GM12892 (cell line): ENCODE measurements around the gene CRYGN.

- RRBS = 85% methylated on average over 7 of the region's 18 CpGs
Measured at GRCh38 chr7:151056667-151057101, 1.0 kb downstream of the CDK5 start.

DNA sequence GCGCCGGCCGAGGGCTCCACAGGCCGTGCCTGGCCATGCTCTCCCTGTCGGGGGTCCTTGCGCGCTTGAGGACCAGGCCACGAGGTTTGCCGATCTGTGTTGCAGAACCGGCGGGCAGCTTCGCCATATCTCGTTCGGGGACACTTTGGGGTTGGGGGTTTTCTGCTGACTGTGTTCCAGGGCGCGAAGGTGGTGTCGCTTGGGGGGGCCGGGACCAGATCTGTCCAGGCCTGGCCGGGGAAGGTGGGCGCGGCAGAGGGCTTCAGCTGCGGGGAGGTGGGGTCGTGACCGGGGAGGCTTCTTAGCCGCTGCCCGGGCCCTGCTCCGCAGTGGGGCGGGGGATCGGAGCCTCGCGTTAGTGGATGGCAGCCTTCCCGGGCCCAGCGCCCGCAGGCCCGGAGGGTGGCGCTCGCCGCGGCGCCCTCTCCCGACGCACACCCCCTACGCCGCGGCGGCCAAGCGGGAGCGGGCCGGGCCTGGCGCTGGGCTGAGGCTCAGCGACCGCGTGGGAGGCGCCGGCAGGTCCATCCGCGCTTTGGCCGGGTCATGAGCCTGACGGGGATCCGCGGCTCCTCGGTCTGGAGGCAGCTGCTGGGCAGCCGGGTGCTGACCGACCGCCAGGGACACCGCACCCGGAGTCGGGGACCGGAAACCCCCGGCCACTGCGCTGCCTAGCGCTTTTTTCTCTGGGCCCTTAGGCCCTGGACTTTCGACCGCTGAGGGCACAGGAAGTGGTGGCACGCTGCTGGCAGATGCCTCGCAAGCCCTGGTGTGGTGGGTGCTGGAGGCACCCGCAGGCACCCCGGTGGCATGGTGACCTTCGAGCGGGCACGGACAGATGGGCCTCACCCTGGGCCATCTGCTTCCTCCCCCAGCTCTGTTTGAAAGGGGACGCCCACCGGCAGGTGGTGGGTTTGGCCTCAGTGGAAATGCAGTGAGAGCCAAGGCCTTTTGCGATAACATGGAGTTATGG lies 1.1 kb downstream of the AGAP3 start:
- RRBS = 1% methylated on average over 39 of the region's 84 CpGs

DNA sequence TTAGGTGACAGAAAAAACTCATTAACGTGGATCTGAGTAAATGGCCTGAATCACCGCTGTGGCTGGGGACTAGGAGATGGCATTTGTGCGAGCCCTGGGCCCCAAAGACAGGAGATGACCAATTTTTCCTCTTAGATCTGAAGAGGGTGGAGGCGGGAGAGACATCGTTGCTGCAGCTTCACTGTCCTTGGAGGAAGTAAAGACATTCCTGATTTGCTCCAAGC lies 2.0 kb downstream of the AGAP3 start:
- RRBS = no CpG with 5 or more reads among the region's 5 CpGs

DNA sequence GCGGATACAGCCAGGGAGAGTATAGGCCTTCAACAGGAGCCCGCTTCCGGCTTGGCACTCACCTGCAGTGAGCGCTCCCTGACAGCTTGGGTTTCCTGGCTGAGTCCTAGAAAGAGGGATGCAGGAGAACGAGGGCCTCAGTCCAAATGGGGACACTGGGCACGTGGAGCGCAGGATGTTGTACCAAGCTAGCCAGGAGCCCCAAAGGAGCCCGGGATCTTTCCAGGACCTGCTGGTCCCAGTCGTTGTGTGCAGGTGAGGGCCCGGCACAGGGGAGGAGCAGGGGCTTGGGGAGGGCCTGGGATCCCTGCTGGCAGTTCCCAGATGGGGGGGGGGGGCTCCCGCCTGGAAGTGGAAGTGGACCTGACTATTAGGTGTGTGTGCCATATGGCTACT lies 3.6 kb downstream of the AGAP3 start:
- RRBS = 98% methylated on average over 3 of the region's 11 CpGs

GRCh38 chr7:151206615-151207354 lies 1.5 kb upstream of the IQCA1L start:
- RRBS = no CpG with 5 or more reads among the region's 12 CpGs

- RRBS = 2% methylated on average over 4 of the region's 71 CpGs
Measured at GRCh38 chr7:151232643-151233873, 775 bp downstream of the CHPF2 start.

DNA sequence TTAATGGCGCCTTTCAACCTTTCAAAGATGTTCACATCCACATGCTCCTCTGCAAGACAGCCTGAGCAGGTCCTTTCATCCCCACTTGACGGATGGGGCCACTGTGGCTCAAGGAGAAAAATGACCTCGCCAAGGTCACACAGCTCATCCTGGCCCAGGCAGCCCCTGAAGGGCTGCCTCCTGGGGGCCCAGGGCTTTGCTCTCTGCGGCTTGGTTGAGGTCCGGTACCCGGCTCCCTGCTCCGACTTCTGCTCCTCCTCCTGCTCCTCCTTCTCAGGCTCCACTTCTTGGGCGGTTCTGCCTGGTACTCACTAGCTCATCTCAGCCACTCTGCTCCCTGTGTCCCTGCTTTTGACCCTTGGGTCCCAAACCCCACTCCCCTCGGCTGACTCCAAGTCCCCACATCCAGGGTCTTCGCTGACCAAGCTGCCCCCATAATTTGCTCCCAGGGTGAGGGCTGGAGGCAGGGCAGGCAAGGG lies 2.5 kb downstream of the SMARCD3 start:
- RRBS = no CpG with 5 or more reads among the region's 10 CpGs

- RRBS = 7% methylated on average over 13 of the region's 76 CpGs
Measured at GRCh38 chr7:151251622-151252263, 3.2 kb upstream of the SMARCD3 start.

- RRBS = no CpG with 5 or more reads among the region's 7 CpGs
Measured at GRCh38 chr7:151275986-151276549, 27.6 kb upstream of the SMARCD3 start.

- RRBS = no CpG with 5 or more reads among the region's 6 CpGs
Measured at GRCh38 chr7:151304912-151305278, 36.7 kb upstream of the NUB1 start.

GRCh38 chr7:151377543-151378061 lies 32.2 kb downstream of the WDR86 start:
- RRBS = no CpG with 5 or more reads among the region's 11 CpGs

DNA sequence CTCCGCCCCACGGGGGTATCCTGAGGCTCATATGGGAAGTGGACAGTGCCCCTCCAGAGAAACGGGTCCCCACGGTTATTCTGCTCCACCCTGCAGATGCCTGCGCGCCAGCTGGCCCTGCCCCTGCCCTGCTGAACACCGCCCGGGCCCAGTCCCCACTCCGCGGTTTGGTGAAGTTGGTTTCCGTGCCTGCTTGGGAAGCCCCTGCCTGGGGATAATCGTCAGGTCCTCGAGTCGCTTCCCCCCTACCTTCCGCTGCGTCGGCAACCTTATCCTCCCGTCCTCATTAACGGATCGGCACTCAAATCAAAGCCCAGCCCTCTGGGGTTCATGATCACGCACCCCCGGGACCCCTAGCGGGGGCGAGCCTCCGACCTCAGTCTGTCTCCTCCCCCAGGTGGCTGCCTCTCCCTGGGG lies 27.8 kb downstream of the WDR86 start:
- RRBS = no CpG with 5 or more reads among the region's 25 CpGs

GRCh38 chr7:151439803-151440725 lies at the start of gene CRYGN:
Gene CRYGN (minus strand): TSS chr7:151440141.
- RRBS = 59% methylated on average over 3 of the region's 49 CpGs

DNA sequence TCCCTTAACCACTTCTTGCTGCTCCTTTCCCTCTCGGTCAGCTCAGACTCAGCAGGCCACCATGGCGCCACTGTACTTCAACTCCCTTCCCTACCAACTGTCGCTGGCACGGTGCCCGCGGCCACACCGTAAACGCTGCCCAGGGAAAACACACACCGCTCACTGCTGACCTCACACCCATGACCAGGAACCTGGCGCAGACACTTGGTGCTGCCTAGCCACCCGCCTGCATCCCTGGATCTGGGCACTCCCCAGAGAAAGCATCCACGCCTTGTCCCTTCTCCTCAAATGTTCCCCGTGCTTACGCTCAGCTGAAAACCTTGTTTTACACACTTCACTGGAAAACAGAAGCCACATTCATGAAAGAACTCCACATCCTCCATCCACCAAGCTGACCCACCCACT lies 28.4 kb upstream of the CRYGN start:
- RRBS = no CpG with 5 or more reads among the region's 14 CpGs

- RRBS = no CpG with 5 or more reads among the region's 50 CpGs
Measured at GRCh38 chr7:151603268-151603794, 83.6 kb upstream of the RHEB start.

DNA sequence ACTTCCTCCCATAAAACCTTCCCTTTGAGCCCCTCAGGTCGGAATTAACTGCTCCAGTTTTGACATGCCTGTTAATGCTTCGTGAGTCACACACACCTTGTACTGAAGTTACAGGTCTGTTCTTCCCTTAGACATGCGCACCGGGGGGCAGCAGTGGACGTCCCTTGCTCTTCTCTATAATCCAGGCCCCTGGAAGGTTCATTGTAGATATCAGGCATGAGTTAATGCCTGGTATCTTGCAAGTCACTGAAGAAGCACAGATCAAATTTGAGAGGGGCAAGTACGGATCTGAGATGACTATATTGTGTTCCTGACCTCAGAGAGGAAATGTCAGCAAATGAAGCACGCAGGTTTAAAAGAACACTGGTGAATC lies 88.6 kb upstream of the RHEB start:
- RRBS = no CpG with 5 or more reads among the region's 7 CpGs

DNA sequence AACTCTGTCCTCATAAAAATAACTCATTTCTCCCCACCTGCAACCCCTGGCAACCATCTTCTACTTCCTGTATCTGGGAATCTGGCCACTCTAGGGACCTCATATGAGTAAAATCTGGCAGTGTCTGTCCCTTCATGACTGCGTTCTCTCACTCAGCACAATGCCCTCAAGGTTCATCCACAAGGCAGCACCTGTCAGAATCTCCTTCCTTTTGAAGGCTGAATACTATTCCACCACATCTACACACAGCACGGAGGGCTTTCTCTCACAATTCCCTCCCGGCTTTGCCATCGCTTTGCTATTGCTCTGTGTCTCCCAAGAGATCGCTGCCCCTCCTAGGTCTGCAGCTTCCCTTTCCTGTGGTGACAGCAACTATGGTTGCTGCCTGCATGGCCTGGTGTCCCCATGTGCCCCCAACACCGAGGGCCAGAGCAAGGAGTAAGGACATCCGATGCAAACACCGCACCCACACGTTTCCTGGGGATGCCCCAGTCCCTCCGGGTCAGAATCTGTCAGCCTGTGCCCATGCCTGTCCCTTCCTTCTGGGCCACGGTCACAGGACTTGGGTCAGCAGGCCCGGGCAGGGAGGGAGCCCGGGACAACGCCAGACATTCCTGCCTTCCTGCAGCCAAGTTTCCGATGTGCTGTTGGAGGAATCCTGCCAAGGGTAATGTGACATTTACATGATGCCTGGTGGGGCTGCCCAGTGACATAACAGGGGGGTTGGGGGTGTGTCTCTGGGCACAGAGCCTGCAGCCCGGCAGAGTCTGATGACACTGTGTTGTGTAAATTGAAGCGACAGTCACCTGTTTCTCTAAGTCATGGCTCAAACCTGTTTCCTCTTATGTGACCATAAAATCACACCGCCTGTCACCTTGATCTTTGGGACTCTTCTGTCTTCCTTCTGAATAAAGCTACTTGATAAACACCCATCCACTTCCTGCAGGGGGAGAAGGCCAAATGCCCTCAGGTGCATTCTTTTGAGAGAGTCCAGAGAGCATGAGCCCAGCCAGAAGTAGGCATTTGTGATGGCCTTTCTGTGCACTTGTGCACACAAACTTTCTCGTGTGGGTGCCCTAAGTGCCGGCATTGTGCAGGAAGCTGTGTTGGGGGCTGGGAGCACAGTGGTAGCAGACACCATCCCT lies 175.1 kb upstream of the RHEB start:
- RRBS = 33% methylated on average over 3 of the region's 20 CpGs

GRCh38 chr7:151711796-151713202 lies 164.6 kb downstream of the PRKAG2 start:
- RRBS = no CpG with 5 or more reads among the region's 34 CpGs

GRCh38 chr7:151808339-151809204 lies 68.3 kb downstream of the PRKAG2 start:
- RRBS = no CpG with 5 or more reads among the region's 25 CpGs

- RRBS = no CpG with 5 or more reads among the region's 10 CpGs
Measured at GRCh38 chr7:151864029-151864526, 12.8 kb downstream of the PRKAG2 start.